ENCODE measurements around the genes SHROOM3, CXCL13 and MRPL1.

DNA sequence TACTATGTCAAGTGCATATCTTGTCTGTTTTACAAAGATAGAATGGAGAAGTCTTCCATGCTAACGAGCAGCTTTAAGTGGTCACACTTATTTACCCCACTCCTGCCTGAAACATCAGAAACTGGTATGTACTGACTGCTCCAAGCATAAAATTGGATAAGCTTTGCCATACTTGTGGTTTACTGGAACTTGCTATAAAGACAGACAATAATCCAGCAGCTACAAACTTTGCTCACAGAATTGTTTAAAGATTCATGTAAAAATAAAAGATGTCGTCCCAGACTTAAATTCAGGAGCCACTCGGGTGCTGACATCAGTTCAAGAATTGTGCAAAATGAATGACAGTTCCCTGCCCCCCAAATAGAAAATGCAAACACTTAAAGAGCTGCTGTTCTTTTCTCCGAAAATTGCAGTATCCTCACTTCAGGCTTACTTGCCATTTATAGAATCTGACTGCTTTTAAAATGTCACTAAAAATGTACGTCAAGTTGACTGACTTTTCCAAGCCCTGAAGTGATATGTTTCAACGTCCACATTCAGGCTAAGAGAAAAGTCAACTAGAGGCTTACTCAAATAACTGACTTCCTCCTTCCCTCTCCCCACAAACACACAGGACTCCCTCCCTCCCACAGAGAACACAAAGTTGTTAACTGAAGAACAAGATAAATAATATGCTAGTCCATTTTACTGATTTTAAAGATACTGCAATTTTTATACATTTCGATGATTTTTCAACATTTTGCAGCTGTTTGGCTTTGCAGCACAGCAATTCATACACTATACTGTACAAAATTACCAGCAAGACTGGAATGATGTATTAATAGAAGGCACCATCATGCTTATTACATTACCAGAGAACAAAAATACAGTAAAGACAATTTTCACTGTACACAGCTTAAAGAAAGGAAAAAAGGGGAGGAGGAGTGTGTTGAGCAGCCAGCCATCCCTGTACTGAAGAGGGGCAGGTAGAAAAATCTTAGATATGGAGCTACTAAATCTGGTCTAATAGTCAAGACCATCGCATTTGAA lies 13.7 kb upstream of the CDKL2 start:
- PRO-cap, 2 experiments: no peak in any of the 2 experiments
- RAMPAGE, long total RNA, 5 experiments: no peak in any of the 5 experiments

- PRO-cap, 2 experiments: peak in 1 of 2 experiments; most common plus-strand start chr4:76198900 (in 1); most common minus-strand start chr4:76198774 (in 1)
- RAMPAGE, long total RNA, 5 experiments: no peak in any of the 5 experiments
Observed at GRCh38 chr4:76198460-76199169, 15.0 kb downstream of the SCARB2 start.

- PRO-cap, 2 experiments: no peak in any of the 2 experiments
- RAMPAGE, long total RNA, 5 experiments: no peak in any of the 5 experiments
Observed at GRCh38 chr4:76200639-76201348, 12.8 kb downstream of the SCARB2 start.

- PRO-cap, 2 experiments: no peak in any of the 2 experiments
- RAMPAGE, long total RNA, 5 experiments: no peak in any of the 5 experiments
Observed at GRCh38 chr4:76218989-76219846, 5.6 kb upstream of the SCARB2 start.

GRCh38 chr4:76307110-76307365 lies 505 bp downstream of the STBD1 start:
- PRO-cap, 2 experiments: no peak in any of the 2 experiments
- RAMPAGE, long total RNA, 5 experiments: no peak in any of the 5 experiments

- PRO-cap, 2 experiments: peak in 1 of 2 experiments; most common minus-strand start chr4:76435289 (in 1)
- RAMPAGE, long total RNA, 5 experiments: start-site peak on the plus strand in 1 of 5 experiments, at chr4:76435236-76435317 at its widest, 24 reads per replicate
Observed at GRCh38 chr4:76434682-76435440, at the start of gene SHROOM3. Gene SHROOM3, plus strand, starts transcription at chr4:76435229.

- PRO-cap, 2 experiments: no peak in any of the 2 experiments
- RAMPAGE, long total RNA, 5 experiments: no peak in any of the 5 experiments
Observed at GRCh38 chr4:76689891-76690250, 208.1 kb downstream of the SOWAHB start.

- PRO-cap, 2 experiments: peak in 1 of 2 experiments; most common plus-strand start chr4:76832226 (in 1); most common minus-strand start chr4:76832171 (in 1)
- RAMPAGE, long total RNA, 5 experiments: no peak in any of the 5 experiments
Observed at GRCh38 chr4:76831351-76832485, 66.2 kb downstream of the SOWAHB start.

DNA sequence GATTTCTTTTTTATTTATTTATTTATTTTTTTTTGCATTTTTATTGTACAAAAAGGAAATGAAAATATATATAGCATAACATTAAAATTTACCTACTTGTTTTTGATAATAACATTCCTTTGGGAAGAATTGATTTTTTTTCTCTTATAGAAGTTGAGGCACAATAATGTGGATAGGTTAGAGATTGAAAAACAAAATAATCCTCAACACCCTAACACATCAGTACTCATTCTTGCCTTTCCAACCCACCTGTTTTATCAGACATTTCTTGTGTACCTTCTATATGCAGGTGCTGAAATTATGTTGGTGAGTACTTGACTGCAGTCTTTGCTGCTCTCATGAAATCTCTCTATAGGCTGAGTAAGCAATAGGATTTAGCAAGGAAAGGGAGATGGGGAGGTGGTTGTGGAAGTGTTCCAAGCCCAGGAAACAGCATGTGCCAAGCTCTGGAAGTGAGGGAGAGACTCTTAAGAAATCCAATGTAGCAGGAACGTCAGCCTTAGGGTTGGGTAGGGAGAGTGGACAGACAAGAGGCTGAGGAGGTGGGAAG lies 5.5 kb downstream of the SEPTIN11 start:
- PRO-cap, 2 experiments: no peak in any of the 2 experiments
- RAMPAGE, long total RNA, 5 experiments: no peak in any of the 5 experiments

DNA sequence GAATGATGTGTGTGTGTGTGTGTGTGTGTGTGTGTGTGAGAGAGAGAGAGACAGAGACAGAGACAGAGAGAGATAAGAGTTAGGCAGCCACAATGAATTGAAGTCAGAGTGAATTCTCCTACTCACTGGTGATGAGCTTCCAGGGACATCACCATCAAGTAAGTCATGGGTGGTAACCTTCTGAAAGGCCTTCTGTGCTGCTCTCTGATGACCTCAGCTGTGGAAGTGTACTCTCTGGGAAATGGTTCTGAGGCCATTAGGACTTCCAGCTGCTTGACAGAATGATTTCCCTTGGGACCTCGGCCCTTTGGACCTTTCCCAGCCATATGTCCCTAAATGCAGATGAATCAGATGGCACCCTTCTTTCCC lies 7.4 kb downstream of the SEPTIN11 start:
- PRO-cap, 2 experiments: no peak in any of the 2 experiments
- RAMPAGE, long total RNA, 5 experiments: no peak in any of the 5 experiments

- PRO-cap, 2 experiments: no peak in any of the 2 experiments
- RAMPAGE, long total RNA, 5 experiments: no peak in any of the 5 experiments
Observed at GRCh38 chr4:76989753-76990294, 40.3 kb downstream of the SEPTIN11 start.

DNA sequence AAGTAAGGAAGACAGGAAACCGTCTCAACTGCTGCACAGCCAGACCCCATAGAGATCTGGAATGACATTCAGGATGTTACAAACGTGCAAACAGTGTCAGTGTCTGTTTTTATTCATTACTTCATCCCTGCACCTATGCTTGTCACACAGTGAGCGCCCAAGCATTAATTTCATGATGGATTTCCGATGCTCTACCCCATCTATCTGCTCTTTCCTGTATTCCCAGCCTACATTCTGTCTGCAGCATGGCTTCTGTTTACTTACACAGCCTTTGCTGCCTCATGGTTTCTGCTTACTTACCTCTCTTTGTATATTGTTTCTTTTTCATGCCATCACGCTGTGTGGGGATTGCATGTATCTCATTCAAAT lies 53.2 kb downstream of the SEPTIN11 start:
- PRO-cap, 2 experiments: peak in 1 of 2 experiments; most common plus-strand start position 164 of the sequence (in 1)
- RAMPAGE, long total RNA, 5 experiments: no peak in any of the 5 experiments

DNA sequence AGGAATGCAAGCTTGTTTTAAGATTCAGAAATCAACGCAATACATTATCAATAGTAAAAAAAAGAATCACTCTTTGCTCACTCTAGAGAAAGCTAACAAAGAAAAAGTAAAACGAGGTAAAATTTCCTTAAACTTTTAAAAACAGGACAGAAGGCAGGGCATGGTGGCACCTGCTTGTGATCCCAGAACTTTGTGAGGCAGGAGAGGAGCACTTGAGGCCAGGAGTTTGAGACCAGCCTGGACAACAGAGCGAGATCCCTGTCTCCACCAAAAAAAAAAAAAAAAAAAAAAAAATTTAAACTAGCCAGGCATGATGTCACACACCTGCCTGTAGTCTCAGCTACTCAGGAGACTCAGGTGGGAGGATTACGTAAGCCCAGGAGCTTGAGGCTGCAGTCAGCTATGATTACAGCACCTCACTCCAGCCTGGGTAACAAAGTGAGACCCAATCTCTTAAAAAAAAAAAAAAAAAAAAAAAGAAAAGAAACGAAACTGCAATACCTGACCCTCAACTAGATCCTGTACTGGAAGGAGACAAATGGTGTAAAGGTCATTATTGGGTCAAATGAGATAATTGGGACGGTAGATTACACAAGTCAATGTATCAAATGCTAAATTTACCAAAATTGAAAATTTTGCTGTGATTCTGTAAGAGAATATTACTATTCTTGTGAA lies 3.5 kb downstream of the CCNI start:
- PRO-cap, 2 experiments: no peak in any of the 2 experiments
- RAMPAGE, long total RNA, 5 experiments: no peak in any of the 5 experiments

- PRO-cap, 2 experiments: peak in 1 of 2 experiments; most common plus-strand start chr4:77075063 (in 1); most common minus-strand start chr4:77074900 (in 1)
- RAMPAGE, long total RNA, 5 experiments: no peak in any of the 5 experiments
Observed at GRCh38 chr4:77074649-77075120, 1.1 kb downstream of the CCNI start.

DNA sequence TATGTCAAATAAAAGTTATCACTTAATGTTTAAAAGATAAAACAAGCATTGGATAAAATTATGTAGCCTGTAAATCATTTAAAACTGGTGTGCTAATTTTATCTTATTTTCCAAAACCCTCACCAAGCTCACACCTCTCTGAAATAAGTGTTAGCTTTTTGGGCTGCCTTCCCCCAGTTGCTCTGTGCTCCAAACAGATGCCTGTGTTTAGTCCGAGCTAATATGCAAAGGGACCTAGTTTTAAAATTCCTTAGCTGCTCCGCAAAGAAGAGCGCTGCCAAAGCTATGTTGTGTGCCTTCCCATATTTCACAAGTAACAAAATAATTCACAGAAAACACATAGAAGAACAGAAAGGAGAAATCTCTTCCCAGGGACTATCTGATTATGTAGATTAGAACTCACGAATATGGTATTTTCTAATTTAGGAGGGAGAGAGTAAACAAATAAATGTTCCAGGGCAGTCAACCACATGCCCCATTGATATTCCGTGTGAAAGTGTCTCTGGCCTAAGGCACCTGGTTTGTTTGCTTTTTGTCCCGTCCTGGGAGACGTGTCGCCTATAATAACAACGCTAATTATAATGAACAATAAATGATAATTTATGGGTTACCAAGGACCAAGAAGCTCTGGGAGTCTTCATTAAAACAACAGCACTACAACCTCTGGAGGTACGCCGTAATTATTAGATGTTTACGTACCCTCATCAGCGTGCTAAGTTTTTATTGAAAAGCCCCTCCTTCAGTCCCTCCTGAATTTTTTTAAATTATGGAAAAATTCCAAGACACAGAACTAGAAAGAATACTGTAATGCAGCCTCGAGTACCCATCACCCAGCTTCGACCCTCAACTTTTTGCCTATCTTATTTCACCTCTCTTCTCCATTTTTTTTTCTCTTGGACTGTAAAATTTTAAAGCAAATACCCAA lies 1.2 kb upstream of the CCNG2 start:
- PRO-cap, 2 experiments: no peak in any of the 2 experiments
- RAMPAGE, long total RNA, 5 experiments: no peak in any of the 5 experiments

- PRO-cap, 2 experiments: no peak in any of the 2 experiments
- RAMPAGE, long total RNA, 5 experiments: no peak in any of the 5 experiments
Observed at GRCh38 chr4:77538604-77538995, 67.0 kb upstream of the CXCL13 start.

- PRO-cap, 2 experiments: no peak in any of the 2 experiments
- RAMPAGE, long total RNA, 5 experiments: no peak in any of the 5 experiments
Observed at GRCh38 chr4:77605647-77605948, at the start of gene CXCL13. Gene CXCL13, plus strand, starts transcription at chr4:77605820.

GRCh38 chr4:77808977-77809683 lies 10.0 kb downstream of the CNOT6L start:
- PRO-cap, 2 experiments: no peak in any of the 2 experiments
- RAMPAGE, long total RNA, 5 experiments: no peak in any of the 5 experiments

DNA sequence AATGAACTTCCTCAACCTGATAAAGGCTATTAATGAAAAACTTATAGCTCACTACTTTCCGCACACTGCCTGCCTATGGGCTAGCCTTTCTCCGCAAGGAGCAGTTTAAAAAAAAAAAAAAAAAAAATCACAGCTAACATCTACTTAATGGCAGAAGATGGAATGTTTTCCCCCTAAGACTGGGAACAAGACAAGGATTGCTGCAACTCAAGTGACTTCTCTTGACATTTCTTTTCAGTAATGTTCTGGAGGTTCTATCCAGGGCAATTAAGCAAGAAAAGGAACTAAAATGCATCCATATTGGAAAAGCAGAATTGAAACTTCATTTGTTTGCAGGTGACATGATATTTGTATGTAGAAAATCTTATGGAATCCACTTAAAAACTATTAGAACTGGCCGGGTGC lies 7.4 kb downstream of the CNOT6L start:
- PRO-cap, 2 experiments: no peak in any of the 2 experiments
- RAMPAGE, long total RNA, 5 experiments: no peak in any of the 5 experiments

- PRO-cap, 2 experiments: peak in 2 of 2 experiments; most common plus-strand start chr4:77862832 (in 2); most common minus-strand start chr4:77862717 (in 2)
- RAMPAGE, long total RNA, 5 experiments: start-site peak on the plus strand in 3 of 5 experiments, at chr4:77862813-77862872 at its widest, 26 to 92 reads per replicate
Observed at GRCh38 chr4:77862576-77863358, at the start of gene MRPL1. Gene MRPL1, plus strand, starts transcription at chr4:77862830.

All from thyroid gland (tissue), 7 donors.